ENCODE measurements around a stretch of chr20.

- RRBS: no CpG with 5 or more reads among the region's 2 CpGs
These were observed 1.2 kb downstream of the ZNF335 start for GRCh38 chr20:45970842-45971091.

GRCh38 chr20:45998255-45998680 is 10.4 kb upstream of the MMP9 start:
- RRBS: no CpG with 5 or more reads among the region's 3 CpGs

- RRBS: no CpG with 5 or more reads among the region's 3 CpGs
These were observed 4.0 kb upstream of the MMP9 start for GRCh38 chr20:46004604-46005209.

DNA sequence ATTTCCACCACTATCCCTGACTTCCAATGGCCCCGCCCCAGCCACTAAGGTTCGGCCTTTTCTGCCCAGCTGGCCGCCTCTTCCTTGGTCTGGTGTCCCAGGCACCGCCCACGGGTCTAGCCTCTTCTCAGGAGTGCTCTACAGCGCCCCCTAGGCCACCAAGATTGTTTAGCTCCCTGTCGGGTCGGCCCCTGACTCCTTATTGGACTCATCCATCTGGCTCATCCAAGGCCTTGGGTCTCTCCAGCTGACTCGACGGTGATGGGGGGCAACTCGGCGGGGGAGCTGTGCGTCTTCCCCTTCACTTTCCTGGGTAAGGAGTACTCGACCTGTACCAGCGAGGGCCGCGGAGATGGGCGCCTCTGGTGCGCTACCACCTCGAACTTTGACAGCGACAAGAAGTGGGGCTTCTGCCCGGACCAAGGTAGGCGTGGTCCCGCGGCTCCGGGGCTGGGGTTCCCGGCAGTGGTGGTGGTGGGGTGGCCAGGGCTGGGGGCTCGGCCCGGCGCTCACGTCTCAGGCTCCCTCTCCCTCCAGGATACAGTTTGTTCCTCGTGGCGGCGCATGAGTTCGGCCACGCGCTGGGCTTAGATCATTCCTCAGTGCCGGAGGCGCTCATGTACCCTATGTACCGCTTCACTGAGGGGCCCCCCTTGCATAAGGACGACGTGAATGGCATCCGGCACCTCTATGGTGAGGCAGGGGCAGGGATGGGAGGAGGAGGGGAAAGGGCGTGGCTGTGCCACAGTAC is 3.4 kb downstream of the MMP9 start:
- RRBS: 17% methylated on average over 13 of the region's 44 CpGs

DNA sequence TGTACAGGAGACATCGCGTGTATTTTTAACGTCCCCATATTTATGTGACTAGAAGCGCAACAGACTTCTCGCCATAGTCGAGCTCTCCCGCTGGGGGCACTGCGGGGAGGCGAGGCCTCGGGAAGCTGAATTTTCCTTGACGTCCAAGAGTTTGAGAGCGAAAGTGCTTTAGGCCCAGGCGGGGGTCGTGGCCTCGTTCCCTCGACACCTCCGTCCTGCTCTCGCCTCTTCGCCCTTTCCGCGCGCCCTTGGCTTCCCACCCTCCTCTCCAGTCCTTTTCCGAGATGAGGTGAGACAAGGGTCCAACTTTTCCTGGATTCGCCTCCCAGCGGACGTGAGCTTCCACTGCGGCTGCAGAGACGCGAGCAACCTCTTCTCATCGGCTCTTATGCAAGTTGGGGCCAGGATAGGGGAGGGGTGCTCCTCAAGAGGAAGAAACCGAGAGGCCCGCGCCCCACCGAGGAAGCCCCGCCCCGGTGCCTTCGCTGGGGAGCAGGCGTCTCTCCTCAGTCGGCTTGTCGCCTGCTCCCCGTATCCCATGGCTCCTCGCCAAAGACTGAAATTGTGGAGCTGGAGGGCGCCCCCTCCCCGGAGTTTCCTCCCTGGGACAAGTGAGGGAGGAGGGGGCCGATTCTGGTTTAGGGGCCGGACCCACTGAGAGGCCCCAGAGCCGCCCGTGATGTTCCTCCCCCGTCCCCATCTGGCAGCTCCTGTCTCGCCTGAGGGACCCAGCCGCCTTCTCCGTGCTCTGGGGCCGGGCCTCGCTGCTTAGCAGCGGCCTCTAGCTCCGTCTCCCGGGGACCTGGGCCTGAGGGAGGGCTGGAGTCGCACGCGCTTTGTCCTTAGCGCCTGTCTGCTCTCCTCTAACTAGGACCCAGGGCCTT is 29.4 kb downstream of the SLC12A5 start:
- RRBS: 4% methylated on average over 16 of the region's 61 CpGs

DNA sequence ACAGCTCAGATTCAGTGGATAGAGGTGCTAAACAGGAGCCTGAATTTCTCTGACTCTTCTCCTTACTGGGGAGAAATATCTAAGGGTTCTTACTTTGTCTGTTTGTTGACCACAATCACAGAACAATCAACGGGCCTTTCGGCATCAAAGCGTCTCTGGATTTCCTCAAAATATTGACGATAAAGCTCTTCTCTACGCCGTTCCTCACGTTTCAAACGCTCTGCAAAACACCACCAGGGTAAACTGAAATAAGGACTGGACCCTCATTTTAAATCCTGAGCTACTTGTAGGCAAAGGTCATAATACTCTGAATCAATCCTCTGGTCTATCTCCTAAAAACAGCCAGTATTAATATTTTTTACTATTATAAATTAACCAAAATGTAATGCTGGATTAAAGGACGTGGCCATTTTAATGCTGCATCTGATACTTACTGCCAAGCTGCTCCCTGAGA is 22.8 kb downstream of the NCOA5 start:
- RRBS: no CpG with 5 or more reads among the region's 9 CpGs

DNA sequence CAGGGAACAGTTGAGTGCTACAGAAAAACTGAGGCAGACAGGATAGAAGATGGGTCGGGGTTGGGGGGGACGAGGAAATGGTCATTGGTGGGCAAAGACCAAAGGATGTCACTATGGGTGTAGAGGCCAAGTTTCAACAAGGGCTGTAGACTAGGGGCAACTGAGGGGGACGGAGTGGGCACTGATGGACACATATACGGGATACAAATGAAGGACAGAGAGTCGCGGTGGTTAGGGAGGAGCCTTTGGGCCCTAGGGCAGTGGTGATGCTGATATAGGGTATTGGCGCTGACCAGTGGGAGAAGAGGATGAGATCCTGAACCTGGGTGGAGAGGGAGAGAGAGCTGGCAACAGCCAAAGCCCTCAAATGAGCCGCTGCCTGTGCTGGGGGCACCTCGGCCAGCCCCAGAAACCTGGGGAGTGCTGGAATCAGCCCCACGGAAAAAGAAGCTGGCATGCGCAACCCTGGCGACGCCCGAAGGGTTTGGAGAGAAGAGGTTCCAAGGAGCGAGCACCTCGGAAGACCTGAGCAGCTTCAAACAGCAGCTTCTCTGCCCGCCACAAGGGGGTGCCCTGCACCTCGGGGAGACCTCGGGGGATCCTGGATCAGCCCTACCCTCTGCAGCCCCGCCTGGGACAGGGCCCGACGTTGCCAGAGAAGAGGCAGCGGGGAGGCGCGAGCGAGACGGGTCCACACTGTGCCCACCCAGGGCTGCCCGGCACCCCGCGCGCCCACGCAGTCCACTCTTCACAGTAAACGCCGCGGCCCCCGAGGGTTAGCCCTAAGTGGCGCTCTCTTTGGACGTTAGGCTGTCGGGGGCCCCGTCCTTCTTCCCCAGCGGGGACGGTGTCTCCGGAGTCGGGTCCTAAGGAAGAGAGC is 1.4 kb downstream of the CDH22 start:
- RRBS: 10% methylated on average over 2 of the region's 44 CpGs

- RRBS: no CpG with 5 or more reads among the region's 11 CpGs
These were observed 2.8 kb downstream of the SLC35C2 start for GRCh38 chr20:46360968-46362275.

- RRBS: no CpG with 5 or more reads among the region's 5 CpGs
These were observed 15.4 kb upstream of the SLC35C2 start for GRCh38 chr20:46379612-46380100.

- RRBS: no CpG with 5 or more reads among the region's 8 CpGs
These were observed 7.1 kb downstream of the ELMO2 start for GRCh38 chr20:46399050-46399942.

DNA sequence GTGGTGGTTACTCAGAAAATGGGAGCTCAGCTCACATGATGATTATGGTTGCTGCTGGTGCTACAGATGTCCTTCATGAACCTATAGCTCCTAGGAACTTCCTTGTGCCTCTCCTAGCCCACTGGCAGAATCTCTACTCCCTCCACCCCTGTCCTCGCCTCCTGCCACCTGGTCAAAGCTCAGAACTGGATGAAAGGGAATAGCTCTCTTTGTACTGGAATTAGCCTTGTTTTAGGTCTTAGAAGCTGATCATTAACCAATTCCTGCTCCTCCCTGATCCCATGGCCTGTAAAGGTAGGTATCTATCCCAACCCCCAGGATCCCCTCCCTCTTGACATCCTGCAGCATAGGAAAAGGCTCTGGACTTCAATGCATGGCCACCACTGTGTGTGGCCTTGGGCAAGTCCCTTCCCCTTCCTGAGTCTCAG is 44.0 kb downstream of the SLC13A3 start:
- RRBS: no CpG with 5 or more reads among the region's 1 CpG

GRCh38 chr20:46710423-46710861 is 993 bp downstream of the SLC2A10 start:
- RRBS: no CpG with 5 or more reads among the region's 10 CpGs

DNA sequence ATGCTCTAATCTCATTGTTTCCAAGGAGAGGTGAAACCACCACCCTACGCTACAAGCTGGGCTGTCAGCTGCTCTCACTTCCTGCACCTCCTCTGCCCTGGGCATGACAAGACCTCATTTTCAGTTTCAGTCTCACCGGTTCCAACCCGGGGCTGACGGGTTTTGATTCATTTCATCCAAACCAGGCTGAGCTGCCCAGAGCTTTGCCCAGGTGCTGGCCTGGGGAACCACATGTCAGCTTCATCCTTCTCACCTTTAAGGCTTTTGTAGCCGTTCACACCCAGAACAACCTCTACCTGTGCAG is 99.7 kb downstream of the EYA2 start:
- RRBS: no CpG with 5 or more reads among the region's 5 CpGs

DNA sequence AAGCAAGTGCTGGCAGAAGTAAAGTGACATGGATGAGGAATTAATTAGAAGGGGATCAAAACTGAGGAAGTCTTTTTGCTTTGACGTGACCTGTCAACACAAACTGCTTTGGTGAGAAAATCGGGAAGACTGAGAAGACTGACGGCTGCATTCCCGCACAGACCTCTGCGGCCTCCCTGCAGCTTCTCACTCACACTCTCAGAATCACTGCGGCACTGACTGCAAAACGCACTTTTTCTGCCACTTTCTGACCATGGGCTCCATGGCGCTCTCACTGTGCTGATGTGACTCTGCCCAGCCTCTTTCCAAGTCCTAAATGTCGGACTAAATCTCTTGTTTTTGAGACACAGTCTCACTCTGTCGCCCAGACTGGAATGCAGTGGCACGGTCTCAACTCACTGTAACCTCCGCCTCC is 142.3 kb downstream of the ZMYND8 start:
- RRBS: no CpG with 5 or more reads among the region's 12 CpGs

GRCh38 chr20:47235896-47236692 is 120.4 kb downstream of the ZMYND8 start:
- RRBS: no CpG with 5 or more reads among the region's 14 CpGs

- RRBS: no CpG with 5 or more reads among the region's 10 CpGs
These were observed 15.7 kb downstream of the ZMYND8 start for GRCh38 chr20:47340647-47341291.

- RRBS: no CpG with 5 or more reads among the region's 9 CpGs
These were observed 7.0 kb downstream of the ZMYND8 start for GRCh38 chr20:47349303-47350042.

GRCh38 chr20:47492866-47493495 is 8.7 kb upstream of the NCOA3 start:
- RRBS: no CpG with 5 or more reads among the region's 3 CpGs

DNA sequence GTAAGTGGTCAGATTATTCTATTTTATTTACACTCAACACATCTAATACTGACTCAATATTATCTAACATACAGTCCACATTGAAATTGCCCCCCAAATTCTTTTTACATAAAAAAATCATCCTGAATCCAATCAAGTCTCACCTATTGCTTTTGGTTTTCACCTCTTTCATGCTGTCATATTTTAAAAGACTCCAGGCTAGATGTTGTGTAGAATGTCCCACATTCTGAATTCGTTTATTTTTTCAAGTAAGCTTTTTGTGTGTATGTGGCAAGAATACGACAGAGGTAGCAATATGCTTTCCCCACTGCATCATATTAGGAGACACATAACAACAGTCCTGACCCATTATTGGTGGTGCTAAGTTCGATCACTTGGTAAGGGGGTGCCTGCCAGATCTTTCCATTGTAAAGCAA is 712 bp upstream of the NCOA3 start:
- RRBS: no CpG with 5 or more reads among the region's 3 CpGs

- RRBS: no CpG with 5 or more reads among the region's 3 CpGs
These were observed 31.7 kb downstream of the NCOA3 start for GRCh38 chr20:47533398-47533872.